CD14-positive monocyte (primary cell): ENCODE data around the genes TMEM161B and MEF2C.

- CAGE, long polyA plus RNA = no peak
Measured at GRCh38 chr5:85293385-85293732, 908.7 kb upstream of the EDIL3 start.

- CAGE, long polyA plus RNA = no peak
Measured at GRCh38 chr5:87081482-87081871, 186.2 kb upstream of the RASA1 start.

- CAGE, long polyA plus RNA = no peak
Measured at GRCh38 chr5:87344565-87345290, 68.0 kb downstream of the CCNH start.

GRCh38 chr5:87674748-87675074, 262.0 kb upstream of the CCNH start:
- CAGE, long polyA plus RNA = no peak

DNA sequence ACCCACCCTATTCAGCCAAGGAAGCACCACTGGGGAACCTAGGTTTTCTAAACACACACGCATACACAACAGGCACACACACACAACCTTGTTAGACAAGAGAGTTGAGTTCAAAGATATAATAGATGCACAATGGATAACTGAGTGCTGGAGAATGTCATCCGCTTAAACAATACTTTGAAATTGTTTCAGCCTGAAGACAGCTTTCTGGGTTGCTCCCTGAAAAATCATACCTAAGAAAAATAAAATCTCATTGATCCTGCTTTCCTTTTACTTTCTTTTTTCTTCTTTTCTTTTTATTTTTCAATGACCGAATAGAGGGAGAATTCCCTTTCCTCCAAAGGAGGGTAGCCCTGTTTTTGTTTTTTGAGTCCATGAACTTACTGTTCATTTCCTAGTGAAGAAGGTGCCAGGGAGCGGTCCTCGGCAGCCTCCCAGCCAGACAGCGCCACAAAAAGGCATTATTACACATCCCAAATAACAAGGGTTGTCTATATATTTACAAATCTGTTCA, 126.0 kb downstream of the TMEM161B start:
- CAGE, long polyA plus RNA = no peak

GRCh38 chr5:88241767-88242375, 26.8 kb downstream of the TMEM161B start:
- CAGE, long polyA plus RNA = no peak

DNA sequence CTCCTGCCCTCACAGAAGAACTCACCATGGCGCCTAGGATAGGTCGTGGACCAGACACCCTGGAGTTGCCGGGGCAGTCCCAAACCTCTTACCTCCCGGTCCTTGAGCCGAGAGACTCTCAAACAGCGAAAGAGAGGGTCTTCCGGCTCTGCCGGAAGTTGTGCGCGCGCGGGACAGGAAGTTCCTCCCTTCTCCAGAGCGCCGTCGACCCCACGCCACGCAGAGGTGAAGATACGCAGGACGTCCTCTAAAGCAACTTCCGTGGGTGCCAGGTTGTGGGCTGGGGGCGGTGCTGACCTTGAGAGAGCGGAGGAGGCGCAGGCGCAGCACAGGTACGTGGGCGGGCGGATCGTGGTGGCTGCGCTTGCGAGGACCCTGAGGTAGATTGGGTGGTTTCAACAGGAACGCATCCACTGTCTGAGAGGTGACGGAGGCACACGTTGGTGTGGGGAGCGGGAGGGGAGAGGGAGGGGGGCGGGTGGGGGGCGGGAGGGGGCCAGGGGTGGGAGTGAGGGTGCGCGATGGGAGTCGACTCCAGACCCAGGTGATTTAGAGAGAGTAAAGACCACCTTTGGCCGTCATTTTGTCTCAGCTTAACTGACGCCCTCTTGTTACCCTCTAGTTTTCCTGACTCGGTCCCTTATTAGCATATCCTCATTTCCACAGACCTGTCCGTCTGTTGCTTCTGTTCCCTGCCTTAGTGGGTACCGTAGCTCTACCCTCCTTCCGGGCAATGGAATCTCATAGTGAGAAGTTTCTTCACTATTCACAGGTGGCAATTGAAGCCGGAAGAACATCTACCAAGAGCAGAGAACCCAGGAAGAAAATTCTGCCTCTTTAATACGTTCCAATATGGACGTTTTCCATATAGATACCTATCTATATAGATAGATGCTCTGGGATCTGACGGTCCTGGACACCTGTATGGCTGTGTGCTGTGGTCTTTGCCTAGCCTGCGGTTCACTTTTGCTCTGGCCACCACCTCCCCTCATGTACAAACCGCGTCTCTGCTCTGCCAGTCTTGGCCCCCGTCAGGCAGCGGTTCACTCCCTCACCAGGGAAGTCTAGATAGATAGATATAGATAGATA, at the start of gene TMEM161B:
Gene TMEM161B (minus strand): TSS at position 150 of the 1,089 bp plus-strand sequence.
- CAGE, long polyA plus RNA = no peak

GRCh38 chr5:88660538-88661799, 222.0 kb downstream of the MEF2C start:
- CAGE, long polyA plus RNA = no peak

DNA sequence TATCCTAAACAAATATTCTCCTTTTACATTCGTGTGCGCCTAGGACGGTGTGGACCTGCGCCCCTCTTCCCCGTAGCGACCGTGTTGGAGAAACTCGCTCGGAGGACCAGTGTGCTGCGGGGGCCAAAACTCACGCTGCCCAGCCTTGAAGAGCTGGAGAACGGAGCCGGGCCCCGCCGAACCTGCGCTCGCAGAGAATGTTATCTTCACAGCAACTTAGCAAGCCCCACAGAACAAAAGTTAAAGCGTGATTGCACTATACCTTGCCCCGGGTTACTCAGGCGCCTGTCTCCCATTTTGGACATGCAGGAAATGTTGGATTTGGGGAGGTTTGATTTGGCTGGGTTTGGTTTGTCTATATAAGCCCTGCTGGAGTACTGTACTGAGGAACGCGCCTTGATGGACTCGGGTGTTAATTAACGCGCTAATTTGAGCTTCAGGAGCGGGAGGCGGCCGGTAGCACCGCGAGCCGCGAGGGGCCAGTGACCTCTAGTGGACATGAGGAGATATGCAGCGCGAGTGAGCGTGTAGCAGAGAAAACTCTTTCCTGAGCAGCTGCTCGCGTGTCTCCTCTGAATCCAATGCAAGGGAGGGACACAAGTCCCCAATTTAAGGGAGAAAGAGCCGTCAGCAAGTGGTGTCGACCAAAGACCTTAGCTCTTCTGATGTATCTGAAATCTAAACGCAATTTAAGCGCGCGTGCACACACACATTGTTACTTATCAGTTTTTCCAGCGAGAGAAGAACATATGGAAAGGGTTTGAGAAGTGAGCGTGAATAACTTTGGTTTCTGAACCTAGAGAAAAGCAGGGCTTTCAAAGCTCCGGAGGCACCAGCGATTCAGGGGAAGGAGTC, 192.1 kb downstream of the MEF2C start:
- CAGE, long polyA plus RNA = no peak

GRCh38 chr5:88819608-88820256, 63.3 kb downstream of the MEF2C start:
- CAGE, long polyA plus RNA = no peak

DNA sequence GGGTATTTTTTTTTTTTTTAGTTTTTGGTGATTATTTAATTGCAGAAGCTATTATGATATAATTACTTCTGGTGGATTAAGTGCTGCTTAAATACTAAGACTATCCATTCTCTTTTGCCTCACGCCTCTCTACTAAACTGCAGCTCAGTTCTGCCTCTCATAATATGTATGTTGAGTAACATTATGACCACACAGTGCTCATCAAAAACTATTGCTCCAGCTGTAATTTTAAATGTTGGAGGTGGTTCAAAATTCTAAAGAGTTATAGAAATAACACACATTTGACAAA, 57.8 kb downstream of the MEF2C start:
- CAGE, long polyA plus RNA = no peak

DNA sequence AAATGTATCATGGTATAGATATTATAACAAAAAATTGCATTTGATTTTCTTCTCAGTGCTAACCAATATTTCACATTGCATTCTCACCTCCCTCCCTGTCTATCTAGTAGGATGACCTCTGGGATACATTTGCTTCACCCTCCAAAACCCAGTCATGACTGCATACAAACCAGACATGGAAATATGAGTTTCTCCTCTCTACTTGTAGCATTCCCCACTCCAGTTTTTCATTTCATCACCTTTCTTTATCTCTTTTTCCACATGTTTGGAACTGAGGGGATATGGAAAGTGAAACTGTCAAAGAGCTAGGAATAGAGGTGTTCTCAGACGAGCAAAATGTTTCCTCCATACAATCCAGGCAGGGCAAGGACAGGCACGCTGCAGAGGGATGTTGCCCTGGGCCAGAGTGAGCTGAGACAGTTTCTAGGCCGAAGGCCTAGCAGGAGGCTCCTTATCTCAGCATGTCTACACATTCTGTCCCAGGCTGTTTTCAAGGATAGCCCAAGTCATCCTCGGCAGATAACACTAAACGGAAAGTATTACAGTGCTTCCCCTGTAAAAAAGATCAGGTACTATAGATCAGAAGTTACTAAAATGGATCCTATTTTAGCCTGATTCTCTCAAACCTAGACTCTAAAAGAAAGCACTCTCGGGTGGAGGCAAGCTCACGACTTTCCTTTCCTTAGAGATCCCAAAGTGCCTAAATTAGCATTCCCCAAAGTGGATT, 46.6 kb downstream of the MEF2C start:
- CAGE, long polyA plus RNA = no peak

DNA sequence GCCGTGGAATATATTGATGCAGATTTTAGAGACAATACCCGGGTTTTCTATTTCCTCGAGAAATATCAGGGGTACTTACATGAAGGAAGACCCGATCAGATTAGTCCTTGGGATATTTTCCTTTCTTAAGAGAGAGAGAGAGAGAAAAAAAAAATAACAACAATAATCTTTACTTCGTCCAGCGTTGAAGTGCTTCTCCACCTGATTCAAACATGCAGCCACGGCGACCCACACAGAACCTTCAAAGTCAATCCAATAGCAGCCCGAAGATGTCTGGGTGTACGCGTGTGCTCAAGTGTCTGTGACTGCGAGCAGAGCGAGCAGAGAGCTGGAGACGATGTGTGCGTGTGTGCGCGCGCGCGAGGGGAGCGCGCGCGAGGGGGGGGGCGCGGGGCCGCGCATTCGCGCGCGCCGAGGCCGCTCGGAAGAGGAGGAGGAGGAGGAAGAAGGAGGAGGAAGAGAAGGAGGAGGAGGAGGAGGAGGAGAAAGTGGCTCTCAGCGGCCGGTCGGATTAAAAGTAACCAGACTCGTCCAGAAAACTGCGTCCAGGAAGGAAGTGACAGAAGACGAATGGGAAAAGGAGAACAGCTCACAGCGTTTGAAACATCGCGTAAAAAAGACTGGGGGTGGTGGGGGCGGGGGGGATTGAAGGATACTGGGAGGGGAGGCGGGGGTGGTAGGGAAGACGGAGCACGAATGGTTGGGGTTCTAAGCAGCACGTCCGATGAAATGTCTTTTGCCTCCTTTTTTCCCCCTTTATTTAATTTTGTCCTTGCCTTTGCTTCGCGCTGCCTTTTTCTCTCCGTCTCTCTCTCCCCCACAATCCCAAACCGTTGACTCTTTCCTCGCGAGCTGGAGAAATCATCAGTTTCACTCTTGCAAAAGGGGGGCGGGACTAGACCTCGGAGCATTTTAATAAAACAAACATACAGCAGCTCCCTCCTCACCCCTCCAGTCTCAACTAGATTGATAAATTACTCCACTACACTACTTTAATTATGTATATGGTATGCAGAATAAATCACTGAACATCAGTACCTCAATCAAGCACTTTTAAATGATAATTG, at the start of gene MEF2C:
Gene MEF2C (minus strand): TSS at position 309 of the 1,067 bp plus-strand sequence.
- CAGE, long polyA plus RNA = start-site peak on the minus strand centred at position 276 of the sequence, 155 bp wide, 388 and 465 reads in 2 replicates

- CAGE, long polyA plus RNA = no peak
Measured at GRCh38 chr5:88903901-88904180, 20.9 kb upstream of the MEF2C start.

- CAGE, long polyA plus RNA = no peak
Measured at GRCh38 chr5:89756949-89757333, 652.6 kb downstream of the CETN3 start.

- CAGE, long polyA plus RNA = no peak
Measured at GRCh38 chr5:90524854-90525431, 4.4 kb downstream of the LYSMD3 start.

DNA sequence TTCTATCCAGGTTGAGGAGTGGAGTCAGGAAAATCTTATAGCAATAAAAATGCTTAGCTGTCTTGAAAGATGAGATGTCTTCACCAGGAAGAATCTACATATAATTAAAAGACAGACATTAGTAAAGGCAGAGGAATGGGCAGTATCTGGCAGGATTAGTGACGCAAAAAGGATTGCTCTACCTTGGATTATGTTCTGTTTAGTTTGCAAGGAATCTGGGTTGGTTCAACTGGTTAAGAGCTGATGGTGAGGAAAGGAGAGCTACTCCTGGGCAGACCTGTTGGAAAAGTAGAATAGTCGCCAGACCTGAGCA, 318.4 kb downstream of the ADGRV1 start:
- CAGE, long polyA plus RNA = no peak

GRCh38 chr5:91150085-91150829, 232.9 kb downstream of the ARRDC3 start:
- CAGE, long polyA plus RNA = no peak

- CAGE, long polyA plus RNA = no peak
Measured at GRCh38 chr5:91310725-91311308, 72.3 kb downstream of the ARRDC3 start.

GRCh38 chr5:91313943-91314683, 69.0 kb downstream of the ARRDC3 start:
- CAGE, long polyA plus RNA = no peak